ENCODE measurements around a stretch of chr13.

DNA sequence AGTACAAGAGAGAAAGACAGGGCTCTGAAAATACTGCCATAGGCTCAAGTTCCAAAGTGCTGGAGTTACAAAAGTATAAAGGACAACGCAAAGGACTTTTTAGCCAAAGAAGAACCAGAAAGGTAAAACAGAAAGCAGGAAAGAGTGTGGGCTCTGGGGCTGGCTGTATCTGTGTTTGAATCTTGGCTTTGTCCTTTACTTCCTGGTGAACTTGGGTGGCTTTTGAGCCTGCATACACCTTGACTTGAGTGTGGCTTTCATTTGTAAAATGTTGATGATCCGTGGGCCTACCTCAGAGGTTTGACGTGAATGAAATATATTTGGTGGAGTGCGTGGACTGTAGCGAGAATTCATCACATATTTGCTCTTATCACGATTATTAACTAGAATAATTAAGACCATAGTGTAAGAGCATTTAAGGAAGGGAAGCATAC is 196.0 kb downstream of the IRS2 start:
- PRO-cap, result no peak
- RAMPAGE, long total RNA, 4 experiments, result no peak in any of the 4 experiments

DNA sequence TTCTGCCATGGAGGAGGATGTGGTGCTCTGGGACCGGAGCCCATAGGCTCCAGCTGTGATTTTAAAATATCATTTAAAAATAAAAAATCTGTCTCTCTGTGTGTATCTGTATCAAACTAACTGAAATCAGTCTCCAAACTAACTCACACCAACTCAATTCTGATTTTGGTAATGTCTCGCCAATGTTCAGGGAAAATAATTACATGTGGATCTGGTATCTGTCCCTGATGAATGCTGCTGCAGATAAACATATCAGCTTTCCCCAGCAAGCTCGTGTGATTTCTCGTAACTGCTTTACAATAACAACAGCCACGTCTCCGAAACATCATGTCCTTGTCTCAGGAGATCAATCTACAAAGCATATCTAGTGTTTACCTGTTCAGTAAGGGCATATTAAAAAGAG is 129.0 kb downstream of the IRS2 start:
- PRO-cap, result no peak
- RAMPAGE, long total RNA, 4 experiments, result no peak in any of the 4 experiments

- PRO-cap, result no peak
- RAMPAGE, long total RNA, 4 experiments, result no peak in any of the 4 experiments
These were observed 79.1 kb downstream of the IRS2 start for GRCh38 chr13:109706936-109707939.

GRCh38 chr13:109753325-109754444 is 32.7 kb downstream of the IRS2 start:
- PRO-cap, result no peak
- RAMPAGE, long total RNA, 4 experiments, result no peak in any of the 4 experiments

- PRO-cap, result unidirectional peak, plus-strand start at chr13:109778445
- RAMPAGE, long total RNA, 4 experiments, result no peak in any of the 4 experiments
These were observed 8.2 kb downstream of the IRS2 start for GRCh38 chr13:109778035-109778749.

DNA sequence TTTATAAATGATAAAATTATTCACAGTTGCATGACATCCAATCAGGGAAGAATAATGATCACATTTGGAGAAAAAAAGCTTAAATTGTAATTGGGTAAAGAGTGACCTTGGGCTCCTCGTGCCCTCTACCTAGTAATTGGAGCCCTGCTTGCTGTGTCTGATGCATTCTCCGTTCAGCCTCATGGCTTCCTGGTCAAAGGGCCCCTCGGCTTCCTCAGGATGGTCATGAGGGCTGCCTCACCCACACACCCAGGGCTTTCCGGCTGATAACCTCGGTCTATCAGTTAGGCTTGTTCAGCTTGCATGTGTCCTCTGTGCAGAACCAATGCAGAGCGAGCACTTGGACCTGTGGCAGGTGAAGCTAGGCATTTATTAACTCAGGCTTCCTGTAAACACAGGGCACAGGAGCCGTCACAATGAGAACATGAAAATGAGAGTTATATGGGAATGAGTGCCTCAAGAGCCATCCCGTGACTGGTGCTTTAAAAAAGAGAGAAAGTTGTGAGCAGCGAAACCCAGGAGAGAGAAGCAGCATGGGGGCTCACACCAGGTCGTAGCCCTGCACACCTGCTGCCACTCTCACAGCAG is 50.2 kb upstream of the IRS2 start:
- PRO-cap, result bidirectional peak, plus-strand start at position 433 of the sequence, minus-strand start at position 259 of the sequence
- RAMPAGE, long total RNA, 4 experiments, result no peak in any of the 4 experiments

DNA sequence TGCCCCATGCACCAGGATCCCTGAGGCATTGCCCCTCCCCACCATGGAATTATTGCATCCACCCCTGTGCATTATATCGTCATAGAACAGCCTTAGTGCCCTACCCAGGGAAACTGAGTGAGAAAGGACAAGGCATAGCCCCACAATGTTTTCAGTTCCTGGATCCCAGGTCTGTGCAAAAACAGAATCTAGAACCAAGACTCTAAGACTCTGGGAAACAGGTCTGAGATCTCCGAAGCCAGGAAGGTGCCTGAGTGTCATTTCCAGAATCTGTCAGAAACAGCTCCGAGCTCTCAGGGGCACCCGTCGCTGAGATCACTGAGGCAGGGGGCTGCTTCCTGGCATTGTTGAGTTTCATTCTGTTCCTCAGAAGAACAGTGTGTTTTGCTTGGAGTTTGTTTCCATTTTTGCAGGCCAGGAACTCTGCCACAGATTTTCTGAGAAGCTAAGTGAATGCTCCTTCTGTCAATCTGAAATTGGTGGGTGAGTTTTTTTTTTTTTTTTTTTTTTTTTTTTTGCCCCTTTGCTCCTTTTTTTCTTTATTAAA is 237.3 kb upstream of the IRS2 start:
- PRO-cap, result no peak
- RAMPAGE, long total RNA, 4 experiments, result no peak in any of the 4 experiments

GRCh38 chr13:110024120-110024376 is 237.7 kb upstream of the IRS2 start:
- PRO-cap, result no peak
- RAMPAGE, long total RNA, 4 experiments, result no peak in any of the 4 experiments

GRCh38 chr13:110149365-110150561 is 157.2 kb downstream of the COL4A1 start:
- PRO-cap, result no peak
- RAMPAGE, long total RNA, 4 experiments, result no peak in any of the 4 experiments

DNA sequence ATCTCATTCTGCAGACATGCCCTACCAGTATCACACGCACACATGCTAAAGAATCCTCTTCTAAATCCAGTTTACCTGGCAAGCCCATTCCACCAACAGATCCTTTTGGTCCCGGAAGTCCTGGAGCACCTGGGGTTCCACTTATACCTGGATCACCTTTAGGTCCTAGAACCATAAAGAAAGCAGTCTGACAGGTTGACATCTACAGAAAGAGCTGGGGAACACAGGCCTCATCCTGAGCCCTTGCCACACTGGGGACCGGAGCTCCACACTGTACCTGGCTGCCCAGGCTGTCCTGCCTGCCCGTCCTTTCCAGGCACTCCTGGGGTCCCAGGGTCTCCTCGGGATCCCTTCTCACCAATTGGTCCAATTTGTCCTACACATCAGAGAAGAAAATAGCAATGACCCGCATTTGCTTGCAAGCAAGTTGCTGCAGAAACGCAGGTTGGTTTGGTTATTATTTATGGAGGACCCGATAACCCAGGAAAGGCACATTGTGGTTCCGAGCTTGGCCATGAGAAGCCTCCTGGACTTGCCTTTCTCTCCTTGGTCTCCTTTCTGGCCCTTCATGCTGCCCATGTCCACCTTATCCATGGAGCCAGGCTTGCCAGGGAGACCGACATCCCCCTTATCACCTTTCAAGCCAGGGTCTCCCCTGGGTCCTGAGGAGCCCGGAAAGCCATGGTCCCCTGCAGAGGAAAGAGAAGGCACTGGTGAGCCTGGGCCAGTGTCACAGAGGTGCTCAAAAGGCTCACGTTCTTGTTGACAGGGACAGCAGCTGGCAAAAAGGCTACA is 130.4 kb downstream of the COL4A1 start:
- PRO-cap, result no peak
- RAMPAGE, long total RNA, 4 experiments, result start-site peak on the minus strand in 1 of 4 experiments, centred at positions 131 to 289 of the sequence, 12 to 24 reads per replicate

GRCh38 chr13:110194969-110195398 is 112.0 kb downstream of the COL4A1 start:
- PRO-cap, result no peak
- RAMPAGE, long total RNA, 4 experiments, result no peak in any of the 4 experiments

GRCh38 chr13:110232763-110233098 is 74.2 kb downstream of the COL4A1 start:
- PRO-cap, result no peak
- RAMPAGE, long total RNA, 4 experiments, result no peak in any of the 4 experiments

- PRO-cap, result unidirectional peak, plus-strand start at chr13:110246893
- RAMPAGE, long total RNA, 4 experiments, result no peak in any of the 4 experiments
These were observed 60.5 kb downstream of the COL4A1 start for GRCh38 chr13:110246365-110247046.

DNA sequence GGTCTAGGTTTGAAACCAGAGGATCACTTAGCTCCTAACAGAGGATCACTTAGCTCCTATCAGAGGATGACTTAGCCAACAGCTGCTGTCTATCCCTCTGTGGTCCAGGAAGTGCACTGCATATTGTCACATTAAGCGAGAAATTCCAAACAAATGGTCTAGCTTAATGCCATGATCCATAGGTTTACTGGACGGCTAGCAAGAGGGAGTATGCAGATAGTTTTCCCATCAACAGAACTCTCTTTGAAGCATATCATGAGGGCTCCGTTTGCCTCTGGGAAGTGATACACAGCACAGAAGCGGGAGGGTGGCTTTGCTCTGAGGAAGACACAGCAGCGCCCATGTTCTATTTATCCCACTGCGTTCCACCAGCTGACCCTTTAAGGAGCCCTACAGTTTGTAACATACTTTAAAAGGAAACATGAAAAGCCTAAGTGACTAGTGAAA is 52.8 kb downstream of the COL4A1 start:
- PRO-cap, result no peak
- RAMPAGE, long total RNA, 4 experiments, result no peak in any of the 4 experiments

- PRO-cap, result no peak
- RAMPAGE, long total RNA, 4 experiments, result no peak in any of the 4 experiments
These were observed 16.0 kb downstream of the COL4A1 start for GRCh38 chr13:110290814-110291402.

DNA sequence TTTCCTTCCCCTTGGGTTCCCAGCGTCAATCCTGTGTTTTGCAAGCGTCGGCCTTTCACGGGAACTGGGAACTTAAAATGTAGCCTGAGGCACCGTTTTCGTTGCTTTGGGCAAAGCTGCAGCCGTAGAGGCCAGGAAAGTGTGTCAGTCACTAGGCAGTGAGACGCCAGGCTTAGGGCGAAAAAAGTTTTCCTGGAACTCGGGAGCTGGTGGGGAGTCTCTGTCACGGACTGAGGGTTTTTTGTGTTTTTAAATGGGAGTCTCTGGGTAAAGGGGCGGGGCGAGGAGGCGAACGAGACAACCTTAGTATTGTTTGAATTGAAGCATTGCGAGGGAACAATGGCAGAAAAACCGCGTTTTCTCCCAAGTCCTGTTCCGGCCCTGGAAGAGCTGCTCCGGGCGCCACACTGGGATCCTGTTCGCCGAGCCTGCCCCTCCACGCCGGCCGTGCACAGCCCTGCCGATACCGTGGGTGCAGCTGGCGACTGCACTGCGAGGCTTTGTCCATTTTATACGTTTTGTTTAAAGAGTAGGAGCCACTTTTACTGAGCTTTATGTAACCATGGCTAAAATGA is 1.3 kb downstream of the COL4A2 start:
- PRO-cap, result bidirectional peak, plus-strand start at position 326 of the sequence, minus-strand start at position 243 of the sequence
- RAMPAGE, long total RNA, 4 experiments, result no peak in any of the 4 experiments

- PRO-cap, result no peak
- RAMPAGE, long total RNA, 4 experiments, result no peak in any of the 4 experiments
These were observed 7.8 kb downstream of the COL4A2 start for GRCh38 chr13:110314921-110315223.

GRCh38 chr13:110316794-110317448 is 9.8 kb downstream of the COL4A2 start:
- PRO-cap, result no peak
- RAMPAGE, long total RNA, 4 experiments, result start-site peak on the plus strand in 2 of 4 experiments, at chr13:110317078-110317168 at its widest, 5 to 8 reads per replicate

DNA sequence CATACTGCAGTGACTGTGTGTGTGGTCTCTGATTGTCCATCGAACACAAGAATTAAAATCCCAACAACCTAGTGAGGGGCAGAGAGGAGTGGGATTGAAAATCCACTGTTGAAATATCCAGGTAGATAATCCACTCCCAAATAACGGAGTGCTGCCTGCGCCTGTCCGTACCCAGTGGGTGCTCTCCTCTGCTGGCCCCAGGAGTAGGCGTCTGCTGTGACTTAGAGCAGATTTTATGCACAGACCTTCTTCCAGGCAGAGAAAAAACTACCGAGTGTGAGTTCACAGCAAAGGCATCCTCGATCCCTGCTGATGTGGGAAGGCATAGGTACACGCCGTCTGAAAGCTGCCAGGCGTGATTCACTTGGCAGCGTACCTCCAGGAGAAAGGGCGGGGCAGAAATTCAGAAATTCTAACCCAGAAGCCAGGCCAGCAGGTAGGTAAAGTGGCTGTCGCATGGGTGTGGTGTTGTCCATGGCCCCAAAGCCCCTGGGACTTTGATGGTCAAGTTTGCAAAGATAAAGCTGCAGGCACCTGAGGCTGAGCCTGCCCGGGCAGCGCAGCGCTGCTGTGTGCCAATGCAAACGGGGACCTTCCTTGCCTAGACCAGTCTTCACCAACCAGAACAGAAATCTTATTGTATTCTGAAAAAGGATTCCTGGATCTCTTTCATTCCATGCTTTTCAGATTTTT is 36.2 kb downstream of the COL4A2 start:
- PRO-cap, result no peak
- RAMPAGE, long total RNA, 4 experiments, result no peak in any of the 4 experiments

GRCh38 chr13:110397482-110398133 is 90.5 kb downstream of the COL4A2 start:
- PRO-cap, result unidirectional peak, plus-strand start at chr13:110397592; unidirectional peak, plus-strand start at chr13:110397669
- RAMPAGE, long total RNA, 4 experiments, result no peak in any of the 4 experiments